Measurements from ENCODE around the genes PTBP3 and KIAA1958.

DNA sequence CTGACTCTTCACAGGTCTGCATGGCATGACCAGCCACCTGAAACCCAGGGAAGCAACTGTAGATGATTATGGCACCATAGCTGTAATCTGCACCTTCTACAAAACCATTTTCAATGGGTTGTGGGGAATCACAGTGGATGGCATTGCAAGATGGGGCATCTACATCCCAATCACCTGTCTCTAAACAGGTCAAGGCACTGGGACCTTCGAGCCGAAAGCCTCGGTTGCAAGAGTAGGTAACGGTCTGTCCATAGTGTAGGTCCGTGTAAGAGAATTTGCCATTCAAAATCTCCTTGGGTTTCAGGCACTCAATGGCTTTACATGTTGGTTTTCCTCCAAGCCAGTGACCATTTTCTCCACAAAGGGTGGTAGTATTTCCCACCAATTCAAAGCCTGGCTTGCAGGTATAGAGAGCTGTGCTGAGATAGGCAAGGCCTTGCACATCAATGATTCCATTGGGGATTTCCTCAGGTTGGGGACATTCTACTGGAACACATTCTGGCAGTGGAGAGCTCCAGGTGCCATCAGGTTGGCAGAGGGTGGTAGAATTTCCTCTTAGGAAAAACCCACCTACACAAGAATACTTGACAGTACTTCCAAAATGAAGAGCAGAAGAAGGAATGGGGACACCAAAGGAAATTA lies 70.3 kb upstream of the TXNDC8 start:
- PRO-cap = no peak
- RAMPAGE, long total RNA = no peak

DNA sequence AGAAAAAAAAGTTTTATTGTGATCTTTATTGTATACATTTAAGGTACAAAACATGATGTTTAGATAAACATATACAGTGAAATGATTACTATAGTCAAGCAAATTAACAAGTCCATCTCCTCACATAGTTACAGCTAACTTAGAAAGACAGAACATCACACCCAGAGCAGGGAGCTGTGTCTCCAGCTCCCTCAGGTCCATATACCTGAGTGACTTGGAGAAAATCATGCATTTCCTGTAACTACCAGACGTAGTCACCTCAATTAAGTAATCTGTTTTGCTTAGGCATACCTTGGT lies 75.9 kb downstream of the MUSK start:
- PRO-cap = no peak
- RAMPAGE, long total RNA = no peak

- PRO-cap = no peak
- RAMPAGE, long total RNA = no peak
Observed at GRCh38 chr9:110897386-110897901, 140.8 kb downstream of the LPAR1 start.

DNA sequence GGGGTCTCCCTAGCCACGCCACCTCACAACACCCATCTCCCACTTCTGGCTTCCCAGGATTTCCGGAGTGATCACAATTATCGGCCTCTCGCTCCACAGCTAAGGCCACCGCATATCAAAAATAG lies 990 bp upstream of the LPAR1 start:
- PRO-cap = no peak
- RAMPAGE, long total RNA = no peak

DNA sequence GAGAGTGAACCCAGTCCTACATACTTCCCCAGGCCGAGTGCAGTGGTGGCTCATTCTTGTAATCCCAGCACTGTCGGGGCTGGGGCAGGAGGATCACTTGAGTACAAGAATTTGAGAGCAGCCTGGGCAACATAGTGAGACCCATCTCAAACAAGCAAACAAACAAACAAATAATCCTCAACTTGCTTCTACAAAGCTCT lies 38.3 kb upstream of the LPAR1 start:
- PRO-cap = no peak
- RAMPAGE, long total RNA = no peak

DNA sequence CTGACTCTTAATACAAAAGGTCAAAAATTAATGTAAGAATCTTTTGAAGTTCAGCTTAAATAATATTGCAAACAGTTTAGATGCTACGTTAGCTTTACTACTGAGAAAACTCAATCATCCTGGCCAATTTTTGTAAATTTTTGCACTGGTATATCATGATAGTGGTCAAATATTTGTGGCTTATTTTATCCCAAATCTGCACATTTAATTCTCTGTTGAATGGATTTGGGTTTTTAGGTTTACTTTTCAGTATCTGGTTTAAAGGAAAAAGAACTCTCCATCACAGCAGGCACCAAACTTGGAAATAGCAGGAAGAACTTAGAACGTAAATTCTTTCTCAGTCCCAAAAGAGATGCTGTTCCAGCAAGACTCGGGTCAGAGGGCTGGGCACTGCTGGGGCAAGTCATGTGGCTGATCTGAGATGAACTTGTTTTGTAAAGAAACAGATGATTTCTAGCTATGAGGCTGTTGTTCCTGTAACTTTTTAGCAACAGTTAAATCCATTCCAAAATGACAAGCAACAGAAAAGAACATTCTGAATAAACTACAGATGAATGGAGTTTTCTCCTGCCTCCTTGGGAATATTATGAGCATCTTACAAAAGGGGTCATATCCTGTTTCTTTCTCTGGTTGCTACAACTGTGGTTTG lies 31.3 kb downstream of the OR2K2 start:
- PRO-cap = no peak
- RAMPAGE, long total RNA = no peak

DNA sequence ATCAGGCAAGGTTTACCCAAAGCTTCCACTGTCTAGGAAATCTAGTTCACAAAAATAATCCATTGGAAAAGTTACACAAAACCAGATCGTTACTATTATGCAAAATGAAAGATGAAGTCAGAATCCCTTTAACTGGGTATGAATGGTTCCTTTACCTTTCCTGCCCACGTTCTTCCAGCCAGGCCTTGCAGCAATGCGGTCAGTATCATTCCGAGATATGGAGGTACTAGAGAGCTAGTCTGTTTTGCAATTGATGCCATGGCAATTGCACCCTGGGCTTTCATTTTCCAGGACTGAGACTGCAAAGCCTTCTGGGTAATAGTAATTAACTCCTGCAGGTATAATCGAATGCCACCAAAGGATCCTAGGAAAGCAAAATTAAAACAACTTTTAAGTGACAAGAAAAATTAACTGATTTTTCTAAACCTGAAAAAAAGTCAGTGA lies 41.5 kb upstream of the OR2K2 start:
- PRO-cap = no peak
- RAMPAGE, long total RNA = no peak

GRCh38 chr9:111649352-111650025 lies 11.9 kb upstream of the GNG10 start:
- PRO-cap = no peak
- RAMPAGE, long total RNA = no peak

GRCh38 chr9:111900419-111900759 lies 3.8 kb downstream of the UGCG start:
- PRO-cap = no peak
- RAMPAGE, long total RNA = no peak

DNA sequence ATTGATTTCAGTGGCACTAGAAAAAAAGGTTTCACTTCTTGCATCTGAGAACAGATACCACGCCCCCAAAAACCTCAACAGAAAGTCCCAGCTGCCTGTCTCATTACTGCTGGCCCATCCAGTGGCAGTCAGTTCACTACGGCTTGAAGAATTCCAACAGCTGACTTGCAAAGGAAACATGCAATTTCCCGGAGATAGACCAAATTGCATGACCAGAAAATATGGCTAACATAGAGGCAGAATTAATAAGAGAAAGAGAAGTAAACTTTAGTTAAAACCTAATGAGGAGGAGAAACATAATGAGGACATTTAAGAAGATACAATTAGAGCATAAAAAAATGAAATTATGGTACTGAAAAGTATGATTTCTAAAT lies 48.7 kb downstream of the UGCG start:
- PRO-cap = no peak
- RAMPAGE, long total RNA = no peak

- PRO-cap = no peak
- RAMPAGE, long total RNA = no peak
Observed at GRCh38 chr9:112002450-112002901, 105.9 kb downstream of the UGCG start.

DNA sequence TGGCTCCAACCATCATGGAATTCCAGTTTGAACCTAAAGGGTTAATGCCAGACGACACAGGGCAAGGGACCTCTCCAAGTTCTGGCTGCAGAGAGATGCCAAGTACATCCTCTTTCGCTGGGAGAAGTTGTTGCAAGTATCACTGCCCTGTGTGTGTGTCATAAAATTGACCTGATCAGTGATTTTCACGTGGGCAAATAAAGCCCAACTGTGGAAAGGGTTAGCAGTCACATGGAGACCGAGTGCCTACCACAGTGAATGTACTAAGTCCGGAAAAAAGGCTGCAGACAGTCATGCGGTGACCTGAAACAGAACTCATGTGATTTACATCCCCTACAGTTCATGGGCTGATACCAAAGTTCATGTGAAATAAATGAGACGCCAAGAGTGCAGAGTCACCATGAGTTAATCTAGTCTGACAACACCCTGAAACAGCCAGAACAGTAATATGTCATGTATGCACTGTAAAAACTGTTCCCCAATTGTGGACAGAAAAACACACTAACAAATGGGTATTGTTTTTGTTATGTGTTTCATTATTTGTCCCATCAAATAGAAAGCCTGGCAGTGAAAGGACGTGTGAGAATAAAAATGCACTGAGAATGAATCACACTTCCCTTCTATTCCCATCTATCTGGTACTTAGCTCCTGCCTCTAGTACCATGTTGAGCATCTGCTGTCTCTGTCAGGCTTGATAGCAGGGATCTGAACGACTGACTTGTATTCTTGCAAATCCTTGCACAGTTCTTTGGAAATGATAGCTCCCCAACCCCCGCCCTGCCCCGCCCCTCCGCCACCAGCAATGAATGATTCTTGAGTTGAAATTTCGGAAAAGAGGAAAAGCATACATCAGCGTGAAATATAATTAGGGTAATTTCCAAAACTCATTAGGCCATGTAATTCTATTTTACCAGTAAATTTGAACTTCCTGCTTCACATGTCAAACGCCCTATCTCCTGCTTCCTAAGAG lies 115.6 kb downstream of the SUSD1 start:
- PRO-cap = no peak
- RAMPAGE, long total RNA = no peak

DNA sequence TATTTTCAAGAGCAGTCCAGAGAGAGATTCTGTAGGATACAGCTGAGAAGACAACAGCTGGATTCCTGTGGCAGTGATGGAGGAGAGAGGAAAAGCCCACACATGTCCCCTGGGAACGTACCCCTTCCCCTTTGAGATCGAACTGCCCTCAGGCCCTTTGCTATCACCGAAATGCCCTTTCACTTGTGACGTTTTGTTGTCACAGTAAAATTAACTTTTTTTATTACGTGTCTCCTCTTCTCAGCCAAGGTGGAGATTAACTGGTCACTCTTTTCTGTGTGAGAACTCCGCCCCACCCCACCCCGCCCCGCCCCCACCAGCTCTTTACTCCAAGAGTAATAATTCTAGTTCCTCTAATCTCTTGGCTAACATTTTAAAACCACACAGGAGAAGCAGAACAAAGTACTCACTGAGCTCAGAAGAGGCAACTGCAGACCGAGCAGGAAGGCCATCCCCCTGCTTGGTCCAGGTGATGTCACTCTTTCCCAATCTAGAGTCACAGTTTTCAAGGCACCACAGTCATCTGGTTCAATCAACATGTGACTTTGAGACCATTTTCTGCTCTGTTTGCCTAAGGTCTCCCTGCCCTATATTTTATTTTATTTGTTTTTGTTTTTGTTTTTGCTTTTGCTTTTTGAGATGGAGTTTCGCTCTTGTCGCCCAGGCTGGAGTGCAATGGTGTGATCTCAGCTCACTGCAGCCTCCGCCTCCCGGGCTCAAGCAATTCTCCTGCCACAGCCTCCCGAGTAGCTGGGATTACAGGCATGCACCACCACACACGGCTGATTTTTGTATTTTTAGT lies 105.5 kb downstream of the SUSD1 start:
- PRO-cap = no peak
- RAMPAGE, long total RNA = no peak

GRCh38 chr9:112078209-112078807 lies 96.8 kb downstream of the SUSD1 start:
- PRO-cap = no peak
- RAMPAGE, long total RNA = no peak

GRCh38 chr9:112142094-112142498 lies 33.0 kb downstream of the SUSD1 start:
- PRO-cap = no peak
- RAMPAGE, long total RNA = no peak

DNA sequence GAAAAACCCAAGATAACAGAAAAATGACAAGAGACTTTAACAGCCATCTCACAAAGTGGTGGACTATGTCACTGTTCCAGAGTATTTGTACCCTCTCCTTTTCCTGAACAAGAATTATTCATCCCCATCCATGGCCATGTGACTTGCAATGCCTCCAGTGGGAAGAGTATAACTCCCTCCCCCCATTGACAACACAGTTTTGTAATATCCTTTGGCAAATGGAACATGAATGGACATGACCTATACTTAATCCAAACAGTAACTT lies 33.9 kb downstream of the PTBP3 start:
- PRO-cap = no peak
- RAMPAGE, long total RNA = no peak

DNA sequence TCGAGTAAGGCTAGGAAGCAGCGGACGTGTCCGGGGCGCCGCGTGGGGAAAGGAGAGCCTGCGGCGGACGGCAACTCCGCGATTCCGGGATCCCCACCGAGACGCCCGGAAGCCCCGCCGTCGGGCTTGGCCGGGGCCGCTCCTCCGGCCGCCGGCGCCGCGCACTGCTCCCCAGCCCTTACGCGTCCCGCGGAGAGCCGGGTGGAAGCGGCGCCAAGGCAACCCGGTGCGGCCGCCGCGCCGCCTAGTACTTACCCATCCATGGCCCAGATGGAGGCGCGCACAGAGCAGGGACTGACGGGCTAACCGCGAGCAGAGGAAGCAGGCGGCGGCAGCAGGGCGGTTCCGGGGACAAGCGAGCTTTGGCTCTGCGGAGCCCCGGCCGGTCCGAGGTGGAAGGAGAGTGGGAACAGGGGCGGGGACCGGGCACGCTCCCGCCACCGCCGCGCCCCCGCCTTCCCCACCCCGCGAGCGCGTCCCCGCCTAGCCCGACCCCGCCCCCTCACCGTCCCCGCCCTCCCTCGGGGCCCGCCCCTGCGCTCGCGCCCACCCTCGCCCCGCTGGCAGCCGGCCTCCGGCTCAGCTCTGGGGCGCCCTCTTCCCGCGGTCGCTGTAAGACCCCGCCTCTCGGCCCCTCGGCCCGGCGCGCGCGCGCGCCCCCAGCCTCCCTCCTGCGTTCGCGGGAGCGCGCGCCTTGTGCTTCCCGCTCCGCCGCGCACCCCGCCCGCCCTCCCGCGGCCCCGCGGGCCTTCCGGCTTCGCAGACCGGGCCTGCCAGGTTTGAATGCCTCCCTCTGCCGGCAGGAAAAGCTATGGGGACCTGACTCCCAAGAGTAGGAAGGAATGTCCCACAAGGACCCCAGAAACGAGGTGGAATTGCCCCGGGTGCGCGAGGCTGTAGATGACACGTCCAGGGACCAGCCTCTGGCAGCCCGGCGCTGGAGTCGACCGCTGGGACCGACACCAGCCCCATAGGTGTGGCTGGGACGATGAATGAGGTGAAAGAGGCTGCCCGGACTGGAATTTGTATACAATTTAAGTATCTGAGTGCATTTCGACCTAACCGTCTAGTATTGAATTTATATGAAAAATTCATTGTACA lies at the start of gene PTBP3:
TSS of gene PTBP3 (minus strand) at position 405 of the 1,101 bp plus-strand sequence.
- PRO-cap = bidirectional peak, plus-strand start at position 283 of the sequence, minus-strand start at position 248 of the sequence; unidirectional peak, minus-strand start at position 370 of the sequence; bidirectional peak, plus-strand start at position 757 of the sequence, minus-strand start at position 411 of the sequence
- RAMPAGE, long total RNA = start-site peak on the minus strand centred at position 398 of the sequence, 28 bp wide, 95 and 87 reads in 2 replicates

- PRO-cap = bidirectional peak, plus-strand start at chr9:112486850, minus-strand start at chr9:112486651
- RAMPAGE, long total RNA = start-site peak on the minus strand at chr9:112486654-112486691, 29 and 14 reads in 2 replicates
Observed at GRCh38 chr9:112486247-112487334, at the start of gene KIAA1958. Gene KIAA1958, plus strand, starts transcription at chr9:112486827.

- PRO-cap = no peak
- RAMPAGE, long total RNA = no peak
Observed at GRCh38 chr9:112659145-112659761, 58.7 kb downstream of the INIP start.

- PRO-cap = no peak
- RAMPAGE, long total RNA = no peak
Observed at GRCh38 chr9:112746887-112747730, 3.5 kb upstream of the SNX30 start.